ENCODE results near the genes XAF1 and TEKT1.

GRCh38 chr17:6089842-6090690, 19.9 kb downstream of the WSCD1 start:
- PRO-cap = no peak
- RAMPAGE, long total RNA = no peak

DNA sequence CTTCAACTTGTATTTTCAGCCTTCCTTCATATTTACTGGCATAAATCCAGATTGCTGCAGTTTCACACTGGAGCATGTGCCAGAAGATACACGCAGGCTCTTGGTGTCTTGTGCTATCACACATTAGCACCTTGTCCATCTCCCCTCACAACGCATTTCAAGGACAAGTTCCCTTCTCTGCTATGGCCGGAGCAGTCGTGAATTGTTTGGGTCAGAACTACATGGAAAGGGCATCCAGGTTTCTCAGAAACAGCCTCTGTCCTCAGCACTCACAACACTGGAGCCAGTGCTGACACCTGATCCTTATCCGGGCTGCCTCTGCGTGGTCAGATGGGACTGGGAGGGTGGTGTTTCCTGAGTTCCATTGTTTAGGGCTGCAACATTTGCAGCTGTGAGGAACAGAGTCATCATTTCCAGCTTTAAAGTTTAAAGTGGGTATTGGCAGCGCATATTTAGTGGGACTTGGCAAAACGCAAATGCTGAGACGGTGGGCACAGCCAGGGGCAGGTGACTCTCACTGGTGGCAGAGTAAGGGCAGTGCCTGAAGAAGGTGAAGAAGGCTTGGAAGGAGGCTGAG, 28.2 kb downstream of the WSCD1 start:
- PRO-cap = no peak
- RAMPAGE, long total RNA = no peak

DNA sequence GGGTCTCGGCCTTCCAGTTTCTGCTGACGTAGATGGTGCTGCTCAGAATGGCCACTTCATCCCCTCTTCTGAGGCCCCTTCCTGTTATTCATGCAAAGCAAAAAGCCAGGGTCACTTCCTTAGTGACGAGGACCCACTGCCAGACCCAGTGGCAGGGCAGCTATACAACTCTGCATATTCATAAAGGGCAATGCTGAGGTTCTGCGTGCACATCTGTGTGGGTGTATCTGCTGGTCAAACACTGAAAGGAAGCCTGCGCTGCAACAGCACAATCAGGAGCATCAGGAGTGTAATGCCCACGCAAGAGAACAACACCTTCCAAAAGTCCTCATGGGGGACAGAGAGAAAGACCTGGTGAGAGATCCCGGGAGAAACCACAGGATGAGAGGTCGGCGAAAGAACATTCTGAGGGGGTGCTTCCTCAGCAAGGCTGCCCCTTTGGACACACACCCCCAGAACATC, 109.0 kb downstream of the WSCD1 start:
- PRO-cap = no peak
- RAMPAGE, long total RNA = no peak

DNA sequence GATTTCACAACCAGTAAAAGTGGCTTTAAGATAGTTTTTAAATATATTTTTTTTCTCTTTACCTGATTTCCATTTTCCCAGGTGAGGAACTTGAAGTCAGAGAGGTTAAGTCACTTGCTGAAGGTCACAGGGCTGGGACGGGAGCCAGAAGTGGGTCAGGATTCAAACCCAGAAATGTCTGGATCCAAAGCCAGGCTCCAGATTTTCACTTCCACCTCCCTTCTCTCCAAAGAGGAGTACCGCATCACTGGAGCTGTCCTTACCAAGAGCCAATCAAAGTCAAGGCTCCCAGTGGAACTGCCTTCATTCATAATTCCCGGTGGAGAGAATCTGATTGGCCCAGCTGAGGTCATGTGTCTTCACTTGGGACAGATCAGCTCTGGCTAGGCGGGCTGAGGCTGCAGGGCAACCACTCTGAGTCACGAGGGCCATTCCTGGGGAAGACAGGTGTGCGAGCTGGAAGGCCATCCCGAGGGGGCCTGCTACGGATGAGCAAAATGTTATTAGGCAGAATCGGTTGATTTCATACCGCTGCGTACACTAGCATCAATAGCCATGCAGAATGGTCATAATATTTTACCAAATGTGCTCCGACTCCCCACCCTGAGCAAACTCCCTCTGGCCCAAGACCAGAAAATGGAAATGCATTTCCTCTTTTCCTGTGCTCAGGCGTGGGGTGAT, 111.3 kb downstream of the AIPL1 start:
- PRO-cap = no peak
- RAMPAGE, long total RNA = no peak

GRCh38 chr17:6620659-6621089, 19.8 kb downstream of the KIAA0753 start:
- PRO-cap = no peak
- RAMPAGE, long total RNA = no peak

DNA sequence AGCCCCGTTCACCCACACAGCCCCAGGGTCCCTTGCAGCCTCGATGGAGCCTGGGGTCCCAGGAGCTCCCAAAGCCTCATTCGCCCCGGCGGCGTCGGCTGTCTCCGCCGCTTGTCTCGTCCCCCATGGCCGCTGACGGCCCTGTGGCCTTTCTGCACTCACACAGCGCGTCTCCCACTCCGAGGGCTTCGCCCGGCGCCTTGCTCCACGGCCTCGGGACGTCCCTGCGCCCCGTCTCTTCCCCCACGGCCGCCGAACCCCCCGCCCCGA, 622 bp downstream of the KIAA0753 start:
- PRO-cap = no peak
- RAMPAGE, long total RNA = no peak

DNA sequence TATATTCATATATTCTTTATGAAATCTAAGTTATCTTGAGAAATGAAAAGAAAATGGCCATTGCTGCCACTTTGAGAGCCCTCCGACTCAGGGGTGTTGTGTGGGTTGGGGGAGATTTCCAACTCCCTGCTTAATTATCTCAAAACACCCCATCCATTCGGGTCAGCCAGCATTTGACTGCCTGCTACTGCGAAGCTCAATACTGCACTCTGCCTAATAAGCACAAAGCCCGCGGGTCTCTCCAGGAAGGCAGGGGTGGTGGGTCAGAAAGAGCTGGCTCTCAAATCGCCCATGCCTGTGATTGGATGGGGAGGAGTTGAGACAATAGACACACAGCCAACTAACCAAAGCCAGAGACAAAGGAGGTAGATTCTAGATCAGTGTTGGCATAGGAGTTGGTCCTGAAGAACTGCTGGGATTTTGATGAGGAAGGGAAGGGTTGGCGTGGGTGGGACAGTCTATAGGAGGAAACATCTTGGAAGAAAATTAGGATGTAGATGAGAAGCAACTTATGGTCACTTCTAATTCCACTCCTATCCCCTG, 2.3 kb upstream of the XAF1 start:
- PRO-cap = no peak
- RAMPAGE, long total RNA = no peak

- PRO-cap = no peak
- RAMPAGE, long total RNA = no peak
These were observed at the start of gene XAF1 for GRCh38 chr17:6755019-6756291. Gene XAF1 (plus strand): TSS chr17:6756046.

GRCh38 chr17:6831128-6832321, at the start of gene TEKT1:
Gene TEKT1 (minus strand): TSS chr17:6831729.
- PRO-cap = no peak
- RAMPAGE, long total RNA = no peak

GRCh38 chr17:6913545-6914374, 82.1 kb upstream of the ALOX12 start:
- PRO-cap = no peak
- RAMPAGE, long total RNA = no peak

- PRO-cap = no peak
- RAMPAGE, long total RNA = no peak
These were observed 908 bp downstream of the BCL6B start for GRCh38 chr17:7023507-7024409.

GRCh38 chr17:7034839-7035681, 755 bp upstream of the SLC16A13 start:
- PRO-cap = unidirectional peak, plus-strand start at chr17:7035343
- RAMPAGE, long total RNA = no peak

GRCh38 chr17:7045890-7046652, 2.2 kb upstream of the SLC16A11 start:
- PRO-cap = no peak
- RAMPAGE, long total RNA = no peak

GRCh38 chr17:7095548-7096115, 15.6 kb upstream of the CLEC10A start:
- PRO-cap = no peak
- RAMPAGE, long total RNA = no peak

GRCh38 chr17:7213750-7214946, 3.3 kb downstream of the DLG4 start:
- PRO-cap = no peak
- RAMPAGE, long total RNA = no peak

GRCh38 chr17:7221408-7221825, 1.7 kb downstream of the ACADVL start:
- PRO-cap = no peak
- RAMPAGE, long total RNA = no peak

DNA sequence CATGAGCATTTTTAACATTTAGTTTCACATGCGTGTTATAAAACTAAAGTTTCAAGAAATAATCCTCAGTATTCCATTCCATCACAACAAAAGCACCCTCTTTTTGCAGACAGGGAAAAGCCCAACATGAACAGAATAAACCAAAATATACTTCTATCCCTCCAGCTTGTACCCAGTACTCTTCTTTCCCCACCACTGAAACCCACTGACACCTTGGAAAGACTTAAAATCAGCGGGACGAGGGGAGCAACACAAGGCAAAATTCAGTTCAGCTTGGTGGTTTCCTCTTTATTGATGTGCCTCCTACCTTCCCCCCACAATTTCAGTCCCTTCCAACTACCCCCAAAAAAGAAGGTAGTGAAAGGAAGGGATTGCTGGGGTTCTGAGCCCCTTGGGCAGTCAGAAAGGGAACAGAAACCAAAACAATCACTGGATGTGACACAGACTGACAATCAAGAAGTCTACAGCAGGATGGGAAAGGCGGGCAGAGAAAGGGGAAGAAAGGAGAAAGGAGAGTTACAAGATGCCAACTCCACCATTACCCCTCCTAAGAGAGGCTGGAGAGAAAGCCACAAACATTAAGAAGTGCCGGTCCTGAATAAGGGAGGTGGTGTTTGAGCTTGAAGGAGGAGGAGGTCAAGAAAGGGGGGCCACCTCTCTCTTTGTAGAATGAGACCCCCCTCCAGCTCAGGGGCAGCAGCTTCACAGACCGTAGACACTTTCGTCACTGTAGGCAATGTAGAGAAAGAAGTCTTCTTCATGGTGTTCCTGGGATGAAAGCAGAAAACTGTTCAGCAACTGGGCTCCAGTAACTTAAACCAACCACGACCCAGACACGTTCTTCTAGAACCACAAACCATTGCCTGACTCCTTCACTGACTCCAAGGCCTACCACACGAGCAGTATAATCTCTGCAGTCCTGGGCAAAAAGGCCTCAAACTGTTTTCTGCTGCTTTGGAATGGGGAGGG, 1.2 kb upstream of the PHF23 start:
- PRO-cap = no peak
- RAMPAGE, long total RNA = no peak

- PRO-cap = no peak
- RAMPAGE, long total RNA = no peak
These were observed 618 bp downstream of the GABARAP start for GRCh38 chr17:7241663-7241998.

GRCh38 chr17:7250554-7250899, 1.0 kb downstream of the CTDNEP1 start:
- PRO-cap = no peak
- RAMPAGE, long total RNA = no peak

DNA sequence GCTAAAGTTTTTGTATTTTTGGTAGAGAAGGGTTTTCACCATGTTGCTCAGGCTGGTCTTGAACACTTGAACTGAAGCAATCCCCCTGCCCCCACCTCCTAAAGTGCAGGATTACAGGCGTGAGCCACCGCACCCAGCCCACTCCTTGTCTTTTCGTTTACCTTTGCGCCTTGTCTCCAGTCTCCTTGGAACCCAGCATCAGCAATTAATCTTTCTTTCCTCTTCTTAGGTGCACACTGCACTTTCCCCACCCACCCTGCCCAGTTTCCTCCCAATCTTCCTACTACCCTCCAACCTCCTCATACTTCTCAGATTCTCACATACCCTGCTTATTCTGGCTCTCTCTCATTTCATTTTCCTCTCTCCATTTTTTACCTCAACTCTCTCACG, 1.5 kb upstream of the CLDN7 start:
- PRO-cap = no peak
- RAMPAGE, long total RNA = no peak

Measured in OCI-LY7 (cell line).